A375 (cell line): Measurements from ENCODE around the gene NPAP1.

GRCh38 chr15:21344963-21345412 lies 95.3 kb downstream of the POTEB3 start:
- RAMPAGE, long total RNA = no peak

GRCh38 chr15:22873027-22873753 lies 34.7 kb downstream of the NIPA2 start:
- RAMPAGE, long total RNA = no peak

GRCh38 chr15:22887376-22888038 lies 49.0 kb downstream of the NIPA2 start:
- RAMPAGE, long total RNA = no peak

DNA sequence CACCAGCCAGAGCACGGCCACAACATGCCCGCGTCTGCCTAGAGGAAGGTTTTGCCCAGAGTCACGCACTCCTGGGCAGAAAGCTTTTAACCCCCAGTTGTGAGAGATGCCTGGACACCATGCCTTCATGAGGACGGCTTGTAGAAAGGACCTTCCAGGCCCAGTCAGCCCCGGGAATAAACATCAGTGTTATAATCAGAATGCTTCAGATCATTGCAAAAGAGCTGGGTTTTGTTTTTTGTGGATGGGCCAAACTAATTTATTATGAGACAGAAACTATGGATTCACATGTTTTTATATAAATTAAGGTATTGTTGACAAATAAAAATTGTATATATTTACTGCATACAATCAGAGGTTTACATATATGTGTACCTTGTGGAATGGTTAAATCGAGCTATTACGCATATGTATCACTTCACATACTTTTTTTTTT lies 16.4 kb downstream of the CYFIP1 start:
- RAMPAGE, long total RNA = no peak

GRCh38 chr15:24675518-24676215 lies at the start of gene NPAP1:
NPAP1 (plus strand) TSS chr15:24675775.
- RAMPAGE, long total RNA = no peak

DNA sequence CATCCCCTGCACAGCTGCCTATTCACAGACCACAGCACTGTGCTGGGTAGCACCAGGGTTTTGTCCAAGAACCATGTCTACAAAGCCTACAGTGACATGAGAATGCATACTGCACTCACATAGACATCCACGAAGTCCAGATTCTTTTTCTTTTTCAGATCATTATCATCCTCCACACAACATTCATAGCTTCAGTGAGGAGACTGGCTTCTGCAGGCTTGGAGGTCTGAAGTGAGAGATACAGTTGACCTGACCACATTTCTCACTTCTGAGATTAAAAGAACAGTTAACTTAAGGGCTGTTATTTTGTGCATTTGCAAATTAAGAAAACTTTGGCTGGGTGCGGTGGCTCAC lies 137.5 kb upstream of the SNRPN start:
- RAMPAGE, long total RNA = no peak

DNA sequence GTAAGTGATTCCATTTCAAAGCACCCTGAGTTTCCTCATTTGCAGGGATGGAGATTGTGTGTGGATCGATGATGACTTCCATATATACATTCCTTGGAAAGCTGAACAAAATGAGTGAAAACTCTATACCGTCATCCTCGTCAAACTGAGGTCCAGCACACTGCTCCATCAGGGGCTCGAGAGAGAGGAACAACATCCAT lies 126.3 kb downstream of the SNRPN start:
- RAMPAGE, long total RNA = no peak

GRCh38 chr15:25338599-25339422 lies 100.0 kb downstream of the UBE3A start:
- RAMPAGE, long total RNA = no peak

DNA sequence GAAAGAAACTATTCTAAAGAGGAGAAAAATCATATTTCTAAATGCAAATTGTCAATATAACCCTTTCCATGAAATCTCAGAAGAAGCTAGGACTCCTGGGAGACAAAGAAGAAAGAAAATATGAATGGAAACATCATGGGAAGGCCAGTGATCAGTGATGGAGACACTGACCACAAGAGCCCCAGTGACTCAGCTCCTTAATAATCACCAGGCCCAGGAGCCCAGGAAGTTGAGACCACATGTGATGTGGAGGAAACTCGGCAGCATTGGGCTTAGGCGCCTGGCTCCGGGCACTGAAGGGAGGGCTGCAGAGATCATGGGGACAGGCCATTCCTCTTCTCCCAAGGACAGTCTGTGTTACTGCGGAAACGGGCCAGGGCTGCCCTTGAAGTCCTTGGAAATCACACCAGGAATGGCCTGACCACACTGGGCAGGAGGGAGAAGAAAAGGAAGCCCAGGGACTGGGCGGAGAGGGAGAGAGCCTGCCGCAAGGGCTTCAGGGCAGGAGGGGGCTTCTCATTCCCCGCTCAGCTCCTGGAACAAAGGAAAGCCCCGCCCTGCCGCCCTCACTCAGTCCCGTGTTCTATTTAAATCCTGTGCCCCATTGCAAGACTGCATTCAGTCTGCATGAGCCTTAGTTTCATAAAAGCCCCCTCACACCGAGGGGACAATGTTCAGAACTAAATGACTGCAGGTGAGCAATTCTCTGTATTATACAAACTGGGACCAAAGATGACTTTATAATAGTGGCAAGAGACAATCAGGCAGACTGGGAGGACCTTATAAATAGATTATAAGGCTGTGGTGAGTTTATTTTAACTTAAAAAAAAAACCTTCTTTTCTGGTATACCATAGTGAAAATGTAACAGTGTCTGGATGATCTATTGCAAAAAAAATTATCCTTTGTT lies 205.3 kb upstream of the UBE3A start:
- RAMPAGE, long total RNA = no peak

DNA sequence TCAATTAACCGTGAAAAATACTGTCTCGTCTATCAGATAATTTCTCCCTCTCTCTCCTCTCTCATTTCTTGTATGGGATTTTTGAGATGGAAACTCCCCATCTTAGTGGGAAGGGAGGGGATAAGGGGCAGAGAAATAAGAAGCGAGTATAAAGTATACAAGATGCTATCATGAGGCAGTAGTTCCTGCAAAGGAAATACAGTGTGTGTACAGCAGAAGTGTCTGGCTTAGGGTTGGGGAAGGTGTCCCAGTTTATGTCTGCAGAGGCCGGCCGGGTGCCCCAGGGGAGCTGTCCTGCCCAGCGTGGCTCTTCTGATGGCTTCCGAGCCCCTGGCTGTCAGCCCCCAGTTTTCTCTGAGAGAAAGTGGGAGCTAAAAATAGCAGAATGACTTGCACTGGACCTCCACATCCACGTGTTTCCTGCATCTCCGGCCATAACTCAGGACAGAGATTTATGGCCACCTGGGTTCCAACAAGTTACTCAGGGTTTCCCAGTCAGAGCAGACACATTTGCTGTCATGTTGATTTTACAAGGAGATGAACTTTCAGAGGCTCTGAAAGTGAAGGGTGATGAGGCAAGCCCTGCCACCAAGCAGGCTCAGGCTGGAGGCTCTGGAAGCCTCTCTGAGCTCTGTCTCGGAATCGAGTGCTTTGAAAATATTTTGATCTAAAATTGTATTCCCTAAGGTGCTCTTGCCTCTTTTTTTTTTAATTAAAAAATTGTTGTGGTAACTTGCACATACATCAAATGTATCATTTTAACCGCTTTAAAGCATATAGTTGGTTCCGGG lies 192.0 kb downstream of the ATP10A start:
- RAMPAGE, long total RNA = no peak

- RAMPAGE, long total RNA = no peak
These were observed 99.7 kb downstream of the ATP10A start for GRCh38 chr15:25763377-25763834.

GRCh38 chr15:26638222-26638500 lies 134.7 kb downstream of the GABRB3 start:
- RAMPAGE, long total RNA = no peak

- RAMPAGE, long total RNA = no peak
These were observed 58.0 kb downstream of the GABRG3 start for GRCh38 chr15:27028798-27029587.

- RAMPAGE, long total RNA = no peak
These were observed 93.3 kb downstream of the GABRG3 start for GRCh38 chr15:27064264-27064680.

DNA sequence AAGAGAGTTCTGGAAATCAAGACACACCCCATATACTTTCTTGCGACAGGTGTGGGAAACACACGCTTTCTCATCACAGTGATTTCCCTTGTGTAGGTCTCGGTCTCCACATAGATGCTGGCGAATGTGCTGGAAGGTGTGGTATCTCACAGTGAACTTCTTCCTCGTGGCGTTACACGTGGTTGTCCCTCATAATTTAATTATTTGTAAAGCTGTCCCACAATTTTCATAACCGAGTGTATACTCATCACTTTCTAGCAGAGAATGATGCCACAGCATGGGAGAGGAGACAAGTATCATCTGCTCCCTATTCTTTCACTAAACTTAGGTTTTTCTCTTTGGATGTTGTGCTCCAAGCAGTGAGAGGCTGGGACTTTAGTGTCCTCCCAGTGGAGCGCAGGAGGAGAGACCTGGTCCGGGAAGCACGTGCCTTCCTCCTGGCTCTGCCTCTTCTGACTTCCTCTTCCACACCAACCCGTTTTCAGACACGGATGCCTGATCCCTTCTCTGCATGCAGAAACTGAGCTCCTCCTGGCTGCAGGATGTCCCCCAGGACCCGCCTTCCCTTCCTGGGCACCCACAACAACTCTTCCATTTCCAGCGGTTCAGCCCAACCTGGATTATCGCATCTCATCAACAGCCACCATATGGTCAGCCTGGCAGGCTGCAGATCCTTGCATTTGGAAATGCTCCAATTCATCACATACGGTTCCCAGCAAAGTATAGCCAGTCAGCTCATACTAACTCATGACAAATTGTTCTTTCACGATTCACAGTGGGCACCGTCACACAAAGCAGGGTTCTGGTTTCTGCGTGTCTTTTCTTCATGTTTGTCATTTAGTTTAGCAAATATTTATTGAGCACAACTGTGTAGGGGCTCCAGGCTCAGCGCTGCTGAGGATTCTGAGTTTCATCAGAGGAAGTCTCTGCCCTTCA lies 124.7 kb downstream of the GABRG3 start:
- RAMPAGE, long total RNA = no peak

- RAMPAGE, long total RNA = no peak
These were observed 8.1 kb upstream of the OCA2 start for GRCh38 chr15:28107130-28107638.

GRCh38 chr15:28255623-28256455 lies 66.1 kb downstream of the HERC2 start:
- RAMPAGE, long total RNA = no peak

DNA sequence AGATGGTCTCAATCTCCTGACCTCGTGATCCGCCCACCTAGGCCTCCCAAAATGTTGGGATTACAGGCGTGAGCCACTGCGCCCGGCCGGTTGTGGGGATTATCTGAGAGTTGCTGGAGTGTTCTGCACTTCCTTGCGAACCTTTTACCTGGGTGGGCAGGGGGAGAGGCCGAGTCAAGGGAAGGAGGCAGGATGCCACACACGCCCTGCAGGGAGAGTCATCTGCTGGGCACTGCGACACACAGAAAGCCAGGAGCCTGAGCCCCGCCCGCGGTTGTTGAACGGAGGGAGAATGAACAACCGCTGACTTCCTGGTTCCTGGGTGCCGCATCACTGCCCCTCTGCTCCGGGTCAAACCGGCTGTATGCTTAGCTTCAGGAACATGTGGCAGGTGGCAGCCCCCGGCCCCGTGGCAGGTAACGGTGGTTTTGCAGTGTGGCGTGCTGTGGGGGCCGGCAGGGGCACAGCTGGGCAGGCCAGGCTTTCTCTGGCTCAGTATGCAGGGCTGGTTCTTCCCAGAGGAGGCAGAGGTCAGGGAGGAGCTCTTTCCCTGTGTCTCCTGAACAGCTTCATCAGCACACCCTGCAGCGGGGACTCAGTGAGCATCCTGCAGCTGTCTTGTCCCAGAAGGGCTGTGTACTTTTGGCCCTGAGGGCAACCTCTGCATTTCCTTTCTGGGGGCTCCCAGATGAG lies 33.4 kb downstream of the APBA2 start:
- RAMPAGE, long total RNA = no peak

GRCh38 chr15:28989438-28990152 lies 103.8 kb downstream of the APBA2 start:
- RAMPAGE, long total RNA = no peak

DNA sequence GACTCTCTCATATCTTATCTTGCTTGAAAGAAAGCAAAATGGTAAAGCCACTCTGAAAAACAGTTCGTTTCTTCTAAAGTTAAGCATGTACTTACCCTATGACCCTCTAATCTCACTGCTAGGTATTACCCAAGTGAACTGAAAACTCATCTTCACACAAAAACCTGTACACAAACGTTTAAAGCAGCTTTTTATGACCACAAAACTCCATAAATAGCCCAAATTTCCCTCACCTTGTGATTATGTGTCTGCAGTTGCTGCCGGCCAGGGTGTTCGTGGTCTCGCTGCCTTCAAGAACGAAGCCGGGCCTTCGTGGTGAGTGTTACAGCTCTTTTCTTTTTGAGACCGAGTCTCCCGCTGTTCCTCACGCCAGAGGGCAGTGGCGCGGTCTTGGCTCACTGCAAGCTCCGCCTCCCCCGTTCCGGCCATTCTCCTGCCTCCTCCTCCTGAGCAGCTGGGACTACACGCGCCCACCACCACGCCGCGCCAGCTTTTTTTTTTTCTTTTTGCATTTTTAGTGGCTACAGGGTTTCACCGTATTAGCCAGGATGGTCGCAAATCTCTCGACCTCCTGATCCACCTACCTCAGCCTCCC lies 86.0 kb upstream of the ENTREP2 start:
- RAMPAGE, long total RNA = no peak